Spleen (tissue), 7 donors: ENCODE measurements around a stretch of chr21.

GRCh38 chr21:46424214-46424554 lies 34.5 kb upstream of the DIP2A start:
- PRO-cap, 4 experiments: peak in 1 of 4 experiments; most common plus-strand start chr21:46424340 (in 1)
- RAMPAGE, long total RNA, 4 experiments: no peak in any of the 4 experiments

DNA sequence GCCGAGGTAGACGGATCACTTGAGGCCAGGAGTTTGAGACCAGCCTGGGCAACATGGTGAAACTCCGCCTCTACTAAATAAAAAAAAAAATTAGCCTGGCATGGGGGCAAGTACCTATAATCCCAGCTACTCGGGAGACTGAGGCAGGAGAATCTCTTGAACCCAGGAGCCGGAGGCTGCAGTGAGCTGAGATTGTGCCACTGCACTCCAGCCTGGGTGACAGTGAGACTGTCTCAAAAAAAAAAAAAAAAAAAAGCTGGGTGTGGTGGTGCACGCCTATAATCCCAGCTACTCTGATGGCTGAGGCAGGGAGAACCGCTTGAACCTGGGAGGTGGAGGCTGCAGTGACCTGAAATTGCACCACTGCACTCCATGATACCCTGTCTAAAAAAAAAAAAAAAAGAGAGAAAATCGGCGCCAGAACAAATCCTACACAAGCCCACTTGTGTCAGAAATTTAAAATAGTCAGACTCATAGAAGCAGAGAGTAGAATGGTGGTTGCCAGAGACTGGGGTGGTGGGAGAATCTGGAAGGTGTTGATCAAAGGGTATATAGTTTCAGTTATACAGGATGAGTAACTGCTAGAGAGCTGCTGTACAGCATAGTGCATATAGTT lies 9.4 kb downstream of the DIP2A start:
- PRO-cap, 4 experiments: no peak in any of the 4 experiments
- RAMPAGE, long total RNA, 4 experiments: no peak in any of the 4 experiments

DNA sequence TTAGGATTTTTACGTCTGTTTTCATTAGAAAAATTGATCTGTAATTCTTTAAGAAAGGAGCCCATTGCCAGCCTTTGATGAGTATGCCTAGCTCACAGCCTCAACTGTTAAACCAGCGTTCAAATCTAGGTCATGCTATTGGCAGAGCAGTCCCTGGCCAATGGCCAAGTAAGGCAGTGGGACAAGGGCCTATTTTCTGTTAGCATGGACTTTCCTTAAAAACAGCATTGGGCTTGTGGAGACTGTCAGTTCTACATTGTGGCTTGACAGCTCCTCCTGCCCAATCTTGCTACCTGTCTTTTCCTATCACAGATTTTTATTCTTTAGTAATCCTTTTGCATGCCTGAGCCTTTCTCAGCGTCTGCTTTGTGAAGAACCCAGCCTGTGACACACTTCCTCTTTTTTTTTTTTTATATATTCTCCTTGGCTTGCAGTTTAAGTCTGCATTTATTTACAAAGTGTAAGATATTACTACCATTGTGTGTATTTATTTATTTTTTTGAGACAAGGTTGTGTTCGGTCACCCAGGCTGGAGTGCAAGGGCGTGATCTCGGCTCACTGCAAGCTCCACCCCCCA lies 56.5 kb downstream of the DIP2A start:
- PRO-cap, 4 experiments: no peak in any of the 4 experiments
- RAMPAGE, long total RNA, 4 experiments: no peak in any of the 4 experiments

DNA sequence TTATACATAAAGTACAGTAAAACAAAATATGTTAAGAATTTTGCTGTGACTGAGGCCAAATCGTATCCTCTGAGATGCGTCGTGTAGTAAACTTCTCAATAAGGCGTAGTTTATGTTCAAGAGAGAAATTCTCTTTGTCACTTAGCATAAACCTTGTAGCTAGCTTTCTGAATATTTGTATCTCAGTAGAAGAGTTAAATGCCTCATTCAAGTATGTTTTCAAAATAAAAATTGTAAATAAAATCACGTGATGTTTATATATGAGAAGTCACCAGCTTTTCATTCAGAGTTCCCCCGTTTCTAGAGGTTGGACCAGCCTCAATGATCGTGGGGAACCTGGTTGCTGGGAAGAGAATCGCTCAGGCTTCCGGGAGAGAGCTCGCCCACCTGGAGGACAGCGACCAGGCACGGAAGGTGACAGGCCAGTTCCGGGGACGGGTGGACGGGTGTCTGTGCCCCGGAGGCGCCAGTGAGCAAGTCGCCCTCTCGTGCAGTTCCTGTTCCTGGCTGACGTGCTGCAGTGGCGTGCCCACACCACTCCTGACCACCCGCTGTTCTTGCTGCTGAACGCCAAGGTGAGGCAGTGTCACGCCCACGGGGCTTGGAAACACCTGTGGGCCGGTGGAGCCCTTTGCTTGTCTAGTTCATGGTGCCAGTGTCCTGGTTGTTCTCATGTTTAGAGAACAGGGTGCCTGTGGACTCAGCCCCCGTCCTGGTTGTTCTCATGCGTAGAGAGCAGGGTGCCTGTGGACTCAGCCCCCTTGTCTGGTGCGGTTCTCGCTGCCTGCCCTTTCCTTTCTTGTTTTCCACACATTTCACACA lies 53.3 kb downstream of the S100B start:
- PRO-cap, 4 experiments: peak in 3 of 4 experiments; most common plus-strand start position 493 of the sequence (in 3); most common minus-strand start position 416 of the sequence (in 1)
- RAMPAGE, long total RNA, 4 experiments: no peak in any of the 4 experiments

DNA sequence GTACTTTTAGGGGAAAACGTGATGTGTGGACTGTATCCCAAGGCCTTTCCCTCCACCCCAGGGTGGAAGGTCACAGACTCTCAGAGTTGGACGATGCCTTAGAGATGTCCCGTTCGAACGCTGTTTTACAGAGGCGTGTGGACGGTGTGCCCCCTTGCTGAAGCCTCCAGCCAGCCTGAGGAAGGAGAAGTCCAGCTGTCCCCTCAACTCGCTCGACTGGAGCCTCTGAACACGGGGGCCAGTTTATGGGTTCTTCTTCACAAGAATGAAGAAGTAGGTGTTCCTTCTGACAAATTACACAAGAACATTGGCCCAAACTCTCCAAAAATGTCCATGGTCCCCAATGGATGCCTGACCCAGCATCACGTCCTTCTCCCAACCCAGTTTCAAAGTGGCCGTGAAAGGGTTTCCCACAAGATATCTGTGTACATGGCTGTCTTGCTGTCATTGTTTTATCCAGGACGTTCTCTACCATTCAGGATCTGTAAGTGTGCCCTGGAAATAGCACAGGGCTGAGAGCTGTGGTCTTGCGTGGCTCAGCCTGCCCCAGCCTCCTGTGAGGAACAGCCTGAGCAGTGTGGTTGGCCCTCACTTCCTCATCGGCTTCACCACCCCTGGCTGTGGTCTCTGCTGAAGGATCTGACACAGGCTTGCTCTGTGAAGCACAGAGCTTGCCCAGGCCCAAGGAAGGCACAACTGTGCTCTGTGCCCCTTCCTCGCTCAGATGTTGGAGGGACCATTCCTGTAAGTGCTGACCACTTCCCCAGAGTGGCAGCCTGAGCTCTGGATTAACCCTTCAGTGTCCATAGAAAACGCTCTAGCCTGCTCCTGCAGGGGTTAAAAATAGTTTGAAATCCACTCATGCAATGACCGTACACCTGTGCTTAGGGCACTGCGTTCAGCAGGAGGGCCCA lies 1.0 kb upstream of the S100B start:
- PRO-cap, 4 experiments: peak in 4 of 4 experiments; most common plus-strand start position 667 of the sequence (in 3); most common minus-strand start position 218 of the sequence (in 4)
- RAMPAGE, long total RNA, 4 experiments: no peak in any of the 4 experiments

DNA sequence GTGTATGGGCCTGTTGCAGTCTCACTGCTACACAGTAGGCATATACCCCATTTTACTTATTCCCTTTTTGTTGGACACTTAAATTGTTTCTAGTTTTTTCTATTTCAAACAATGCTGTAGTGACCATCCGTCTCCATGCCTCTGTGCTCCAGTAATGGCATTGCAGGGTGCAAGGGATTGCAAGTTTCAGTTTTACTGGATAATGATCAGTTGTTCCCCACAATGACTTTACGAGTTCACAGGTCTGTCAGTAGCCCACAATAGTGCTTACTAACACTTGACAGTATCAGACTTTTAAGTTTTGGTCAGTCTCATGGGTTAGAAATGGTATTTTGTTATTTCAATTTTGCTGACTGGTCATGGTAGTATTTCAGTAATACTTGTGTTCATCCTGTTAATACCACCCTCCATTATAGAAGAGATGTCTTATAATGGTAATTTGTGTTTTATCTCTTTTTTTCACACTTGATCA lies 2.9 kb downstream of the PRMT2 start:
- PRO-cap, 4 experiments: no peak in any of the 4 experiments
- RAMPAGE, long total RNA, 4 experiments: no peak in any of the 4 experiments